Sigmoid colon (tissue), 4 donors: ENCODE measurements around a stretch of chr3.

DNA sequence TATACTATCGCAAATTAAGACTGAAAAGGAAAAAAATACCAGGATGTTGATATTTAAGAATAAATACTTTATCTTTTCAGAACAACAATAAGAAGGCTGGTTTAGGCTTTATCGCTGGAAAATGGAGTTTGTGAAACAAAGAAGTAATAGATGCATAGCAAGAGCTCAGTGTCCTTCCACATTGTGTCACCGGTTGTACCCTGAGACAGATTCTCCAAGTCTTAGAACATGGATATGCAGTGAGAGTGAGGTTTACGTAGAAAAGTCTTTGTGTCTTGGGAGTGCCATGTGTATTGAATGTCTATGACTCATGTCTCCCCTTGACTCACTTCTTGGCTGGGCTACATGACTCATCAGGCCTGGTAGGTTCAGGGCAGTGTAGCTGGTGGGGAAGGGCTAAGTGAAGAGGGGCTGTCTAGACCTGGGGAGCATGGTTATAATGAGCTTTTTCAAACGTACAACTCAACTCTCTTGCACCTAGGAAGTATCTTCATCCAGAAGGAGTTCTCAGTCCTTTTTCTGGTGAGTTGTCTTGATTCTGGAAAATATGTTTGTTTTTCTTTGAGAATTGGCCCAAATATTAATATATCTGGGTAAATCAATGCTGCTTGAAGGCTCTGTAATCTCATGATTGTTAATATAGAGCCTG, 167.5 kb downstream of the GAP43 start:
- PRO-cap: no peak
- RAMPAGE, long total RNA, 4 experiments: no peak in any of the 4 experiments

DNA sequence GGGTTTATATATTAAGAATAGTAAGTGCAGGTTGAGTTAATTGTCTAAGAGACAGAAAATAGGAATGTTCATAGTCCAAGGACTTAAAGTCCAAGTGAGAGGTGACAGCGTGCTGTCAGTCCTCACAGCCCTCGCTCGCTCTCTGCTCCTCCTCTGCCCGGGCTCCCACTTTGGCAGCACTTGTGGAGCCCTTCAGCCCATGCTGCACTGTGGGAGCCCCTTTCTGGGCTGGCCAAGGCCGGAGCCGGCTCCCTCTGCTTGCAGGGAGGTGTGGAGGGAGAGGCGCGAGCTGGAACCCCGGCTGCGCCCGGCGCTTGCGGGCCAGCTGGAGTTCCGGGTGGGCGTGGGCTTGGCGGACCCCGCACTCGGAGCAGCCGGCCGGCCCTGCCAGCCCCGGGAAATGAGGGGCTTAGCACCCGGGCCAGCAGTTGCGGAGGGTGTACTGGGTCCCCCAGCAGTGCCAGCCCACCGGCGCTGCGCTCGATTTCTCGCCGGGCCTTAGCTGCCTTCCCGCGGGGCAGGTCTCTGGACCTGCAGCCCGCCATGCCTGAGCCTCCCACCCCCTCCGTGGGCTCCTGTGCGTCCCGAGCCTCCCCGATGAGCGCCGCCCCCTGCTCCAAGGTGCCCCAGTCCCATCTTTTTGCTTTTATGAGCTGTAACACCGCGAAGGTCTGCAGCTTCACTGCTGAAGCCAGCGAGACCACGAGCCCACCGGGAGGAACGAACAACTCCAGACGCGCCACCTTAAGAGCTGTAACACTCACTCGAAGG, 168.2 kb downstream of the GAP43 start:
- PRO-cap: no peak
- RAMPAGE, long total RNA, 4 experiments: no peak in any of the 4 experiments

GRCh38 chr3:116051113-116051575, 394.1 kb downstream of the LSAMP start:
- PRO-cap: no peak
- RAMPAGE, long total RNA, 4 experiments: no peak in any of the 4 experiments

GRCh38 chr3:117218696-117219054, 773.4 kb upstream of the LSAMP start:
- PRO-cap: no peak
- RAMPAGE, long total RNA, 4 experiments: no peak in any of the 4 experiments

DNA sequence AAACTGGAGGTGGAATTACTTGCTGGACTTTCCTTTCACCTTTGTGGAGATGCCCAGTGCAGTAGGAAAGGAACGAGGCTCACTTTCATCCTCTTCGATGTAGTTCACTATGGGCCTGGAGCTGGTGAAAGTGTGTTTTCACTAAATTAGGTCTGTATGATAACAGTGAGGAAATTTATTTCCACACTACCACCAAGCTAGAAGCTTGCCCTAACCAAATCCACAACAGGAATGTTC, 1036.3 kb upstream of the LSAMP start:
- PRO-cap: no peak
- RAMPAGE, long total RNA, 4 experiments: no peak in any of the 4 experiments

DNA sequence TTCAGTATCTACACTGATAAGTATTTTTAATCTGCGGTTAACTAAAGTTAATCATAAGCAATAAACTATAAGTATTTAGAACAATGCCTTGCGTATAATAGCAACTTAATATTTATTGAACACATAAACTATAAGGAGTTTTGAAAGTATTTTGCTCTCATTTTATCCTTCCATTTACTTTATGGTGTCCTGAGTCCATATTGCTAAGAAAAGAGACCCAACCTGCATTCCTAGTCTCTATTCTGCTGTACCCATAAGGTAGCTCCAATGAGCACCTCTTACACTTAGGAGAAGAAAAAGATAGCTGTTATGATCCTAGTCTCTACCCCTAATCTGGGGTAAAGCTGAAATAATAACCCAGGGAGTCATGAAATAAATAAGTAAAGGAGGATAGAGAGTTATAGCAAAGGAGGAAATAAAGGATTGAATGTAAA, 268.7 kb downstream of the IGSF11 start:
- PRO-cap: no peak
- RAMPAGE, long total RNA, 4 experiments: no peak in any of the 4 experiments

GRCh38 chr3:119301652-119302487, 7.7 kb downstream of the ARHGAP31 start:
- PRO-cap: no peak
- RAMPAGE, long total RNA, 4 experiments: no peak in any of the 4 experiments

GRCh38 chr3:119349175-119350058, 55.2 kb downstream of the ARHGAP31 start:
- PRO-cap: no peak
- RAMPAGE, long total RNA, 4 experiments: no peak in any of the 4 experiments

DNA sequence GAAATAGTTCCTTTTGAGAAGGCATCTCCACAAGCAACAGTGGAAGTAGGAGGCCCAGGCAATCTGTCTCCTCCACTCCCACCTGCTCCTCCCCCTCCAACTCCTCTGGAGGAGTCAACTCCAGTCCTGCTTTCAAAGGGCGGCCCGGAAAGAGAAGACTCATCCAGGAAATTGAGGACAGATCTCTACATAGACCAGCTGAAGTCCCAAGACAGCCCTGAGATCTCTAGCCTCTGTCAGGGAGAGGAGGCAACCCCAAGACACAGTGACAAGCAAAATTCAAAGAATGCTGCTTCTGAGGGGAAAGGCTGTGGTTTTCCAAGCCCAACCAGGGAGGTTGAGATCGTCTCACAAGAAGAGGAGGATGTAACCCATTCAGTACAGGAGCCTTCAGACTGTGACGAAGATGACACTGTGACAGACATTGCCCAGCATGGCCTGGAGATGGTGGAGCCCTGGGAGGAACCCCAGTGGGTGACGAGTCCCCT, 49.2 kb downstream of the TMEM39A start:
- PRO-cap: no peak
- RAMPAGE, long total RNA, 4 experiments: no peak in any of the 4 experiments

GRCh38 chr3:119418397-119418614, 45.1 kb downstream of the TMEM39A start:
- PRO-cap: no peak
- RAMPAGE, long total RNA, 4 experiments: no peak in any of the 4 experiments

DNA sequence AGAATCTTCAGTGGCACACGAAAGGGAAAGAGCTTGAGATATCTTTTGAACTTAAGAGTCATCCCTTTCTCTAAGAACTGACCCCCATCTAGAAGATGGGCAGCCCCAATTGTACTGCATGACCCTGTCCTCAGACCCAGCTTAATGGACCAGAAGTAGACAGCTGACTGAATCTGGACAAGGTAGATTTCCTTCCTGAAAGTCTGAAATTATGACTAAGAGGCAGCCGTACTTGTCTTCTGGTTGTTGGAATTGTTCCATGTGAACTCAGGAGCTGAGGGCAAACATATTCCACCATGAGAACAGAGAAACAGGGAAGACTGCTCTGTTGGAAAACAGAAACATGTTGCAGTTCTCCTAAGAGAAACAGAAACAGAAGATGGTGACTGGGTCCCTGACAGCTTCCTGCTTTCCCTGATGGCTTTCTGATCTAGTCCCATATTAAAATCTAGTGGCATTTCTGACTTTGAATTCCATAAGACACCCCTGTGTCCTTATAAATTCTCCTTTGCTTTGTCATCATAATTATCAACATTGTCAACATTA, 24.2 kb downstream of the POPDC2 start:
- PRO-cap: no peak
- RAMPAGE, long total RNA, 4 experiments: no peak in any of the 4 experiments

- PRO-cap: no peak
- RAMPAGE, long total RNA, 4 experiments: no peak in any of the 4 experiments
These were observed 40.0 kb downstream of the GSK3B start for GRCh38 chr3:120053923-120054900.

DNA sequence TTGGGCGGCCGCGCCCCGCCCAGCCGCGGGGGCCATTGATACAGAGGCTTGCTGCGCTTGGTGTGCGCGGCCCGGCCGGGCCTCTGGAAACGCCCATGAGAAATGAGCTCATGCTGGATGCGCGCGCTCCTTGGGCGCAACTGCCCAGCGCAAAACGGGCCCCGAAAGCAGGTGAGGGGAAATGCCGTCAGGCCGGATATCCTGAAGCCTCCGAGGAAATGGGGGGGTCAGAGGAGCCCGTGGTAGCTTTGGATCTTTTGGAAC, 1.3 kb upstream of the GSK3B start:
- PRO-cap: bidirectional peak, plus-strand start at position 213 of the sequence, minus-strand start at position 142 of the sequence
- RAMPAGE, long total RNA, 4 experiments: no peak in any of the 4 experiments

- PRO-cap: no peak
- RAMPAGE, long total RNA, 4 experiments: no peak in any of the 4 experiments
These were observed 45.5 kb upstream of the LRRC58 start for GRCh38 chr3:120394122-120395506.

GRCh38 chr3:120395600-120396159, 46.5 kb upstream of the LRRC58 start:
- PRO-cap: no peak
- RAMPAGE, long total RNA, 4 experiments: no peak in any of the 4 experiments

DNA sequence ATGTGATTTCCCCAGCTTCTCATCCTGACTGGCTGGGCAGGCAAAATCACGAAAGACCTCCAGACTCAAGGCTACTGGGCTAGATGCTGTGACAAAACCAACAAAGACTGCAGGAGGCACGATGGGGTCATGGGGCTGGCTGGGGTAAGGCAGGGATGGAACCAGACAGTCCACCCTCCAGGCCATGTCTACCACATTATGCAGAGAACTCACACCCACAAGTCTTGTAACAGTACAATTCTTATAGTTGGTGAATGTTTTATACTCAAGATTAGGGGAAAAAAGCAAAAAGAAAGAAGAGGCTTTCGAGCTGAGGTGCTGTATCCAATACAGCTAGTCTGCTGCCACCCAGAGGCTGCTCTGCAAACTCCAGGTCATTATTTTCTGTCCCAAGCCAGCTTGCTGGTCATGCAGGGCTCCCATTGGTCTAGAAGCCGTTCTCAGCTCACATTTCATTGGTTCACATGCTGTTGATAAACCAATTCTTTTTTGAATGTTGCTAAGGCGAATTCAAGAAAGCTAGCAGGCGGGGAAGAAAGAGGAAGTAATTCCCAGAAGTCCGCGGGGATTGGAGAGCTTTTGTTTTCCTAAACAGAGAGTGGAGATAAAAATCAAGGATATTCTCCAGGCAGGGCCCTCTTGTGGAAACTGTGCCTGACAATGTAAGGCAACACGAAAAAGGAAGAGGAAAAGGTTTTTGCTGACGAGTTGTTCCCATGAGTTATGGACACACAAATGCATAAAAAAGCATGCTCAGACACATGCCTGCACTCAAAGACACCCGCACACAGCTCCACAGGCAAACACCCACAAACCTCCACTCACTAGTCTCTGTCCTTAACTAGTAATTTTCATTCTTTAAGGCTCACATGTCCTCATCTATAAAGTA, 33.5 kb downstream of the FSTL1 start:
- PRO-cap: unidirectional peak, plus-strand start at position 554 of the sequence
- RAMPAGE, long total RNA, 4 experiments: no peak in any of the 4 experiments

GRCh38 chr3:120438813-120439286, 11.9 kb downstream of the FSTL1 start:
- PRO-cap: no peak
- RAMPAGE, long total RNA, 4 experiments: no peak in any of the 4 experiments

GRCh38 chr3:120567772-120568687, 28.1 kb upstream of the NDUFB4 start:
- PRO-cap: no peak
- RAMPAGE, long total RNA, 4 experiments: no peak in any of the 4 experiments

- PRO-cap: no peak
- RAMPAGE, long total RNA, 4 experiments: no peak in any of the 4 experiments
These were observed 2.9 kb downstream of the HGD start for GRCh38 chr3:120679073-120679659.

DNA sequence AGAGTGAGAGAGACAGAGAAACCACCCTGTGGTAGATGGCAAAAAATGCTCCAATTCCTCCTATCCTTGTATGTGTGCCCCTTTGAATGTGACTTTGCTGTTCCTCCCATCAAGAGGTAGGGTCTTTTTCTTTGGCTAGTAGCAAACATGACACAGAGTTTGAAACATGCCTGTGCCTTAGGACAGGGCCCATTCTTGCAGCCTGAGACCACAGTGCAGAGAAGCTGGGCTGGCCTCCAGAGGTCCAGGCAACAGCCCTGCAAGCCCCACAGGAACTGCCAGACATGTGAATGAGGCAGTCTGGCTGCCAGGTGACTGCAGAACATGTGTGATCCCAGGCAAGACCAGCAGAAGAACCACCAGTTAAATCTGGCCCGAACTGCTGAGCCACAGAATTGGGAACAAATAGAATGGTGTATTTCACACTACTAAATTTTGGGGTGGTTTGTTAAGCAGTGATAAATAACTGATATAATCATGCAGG, 1.2 kb upstream of the HGD start:
- PRO-cap: no peak
- RAMPAGE, long total RNA, 4 experiments: no peak in any of the 4 experiments